ENCODE measurements around a stretch of chr20.

DNA sequence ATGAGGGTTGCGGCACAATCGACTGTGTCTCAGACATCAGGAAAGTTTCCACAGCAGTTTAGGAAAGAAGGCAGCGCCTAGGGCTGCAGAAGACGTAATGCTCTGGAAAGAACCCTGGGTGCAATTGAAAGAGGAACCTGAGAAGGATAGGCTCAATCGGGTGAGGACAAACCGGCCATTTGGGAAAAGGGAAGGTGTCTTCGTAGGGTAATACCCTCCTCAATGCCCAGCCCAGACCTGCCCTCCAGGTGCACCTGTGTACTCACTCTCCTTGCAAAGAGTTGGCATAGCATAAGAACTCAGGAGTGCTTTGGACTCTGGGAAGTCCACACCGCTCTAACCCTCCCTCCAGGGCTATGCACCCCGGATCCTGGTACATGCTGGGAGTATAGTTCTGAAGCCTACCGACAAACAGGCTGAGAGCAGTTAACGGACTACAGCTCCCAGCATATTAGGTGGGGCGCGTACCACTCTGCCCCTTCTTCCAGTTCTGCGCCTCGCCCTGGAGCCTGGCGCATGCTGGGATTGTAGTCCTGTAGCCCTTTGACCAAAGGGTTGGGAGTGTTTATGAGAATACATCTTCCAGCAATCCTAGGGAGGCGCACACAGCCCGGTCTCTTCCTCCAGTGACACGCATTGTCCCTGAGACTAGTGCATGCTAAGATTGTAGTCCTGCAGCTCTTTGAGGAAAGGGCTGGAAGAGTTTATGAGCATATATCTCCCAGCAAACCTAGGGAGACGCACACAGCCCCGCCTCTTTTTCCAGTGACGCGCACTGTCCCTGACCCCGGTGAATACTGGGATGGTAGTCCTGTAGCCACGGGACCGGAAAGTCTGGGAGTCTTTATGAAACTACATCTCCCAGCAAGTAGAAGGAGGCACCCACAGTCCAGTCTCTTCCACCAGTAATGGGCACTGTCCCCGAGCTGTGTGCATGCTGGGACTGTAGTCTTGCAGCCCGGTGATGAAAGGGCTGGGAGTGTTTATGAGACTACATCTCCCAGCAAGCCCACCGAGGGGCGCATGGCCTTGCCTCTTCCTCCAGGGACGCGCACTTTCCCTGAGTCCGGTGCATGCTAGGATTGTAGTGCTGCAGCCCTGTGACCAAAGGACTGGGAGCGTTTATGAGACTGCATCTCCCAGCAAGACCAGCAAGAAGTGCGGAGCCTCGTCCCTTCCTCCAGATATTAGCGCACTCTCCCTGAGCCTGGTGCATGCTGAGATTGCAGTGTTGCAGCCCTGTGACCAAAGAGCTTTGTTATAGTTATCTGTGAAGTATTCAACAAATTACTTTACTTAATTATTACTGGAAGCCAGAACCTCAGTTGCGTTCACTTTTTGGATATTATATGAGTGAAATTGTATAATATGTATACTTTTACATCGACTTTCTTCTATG, 1812.3 kb upstream of the DEFB115 start:
- PRO-cap, 7 experiments: peak in 2 of 7 experiments; most common plus-strand start position 1,195 of the sequence (in 2); most common minus-strand start position 910 of the sequence (in 1)
- RAMPAGE, long total RNA, 2 experiments: no peak in any of the 2 experiments

DNA sequence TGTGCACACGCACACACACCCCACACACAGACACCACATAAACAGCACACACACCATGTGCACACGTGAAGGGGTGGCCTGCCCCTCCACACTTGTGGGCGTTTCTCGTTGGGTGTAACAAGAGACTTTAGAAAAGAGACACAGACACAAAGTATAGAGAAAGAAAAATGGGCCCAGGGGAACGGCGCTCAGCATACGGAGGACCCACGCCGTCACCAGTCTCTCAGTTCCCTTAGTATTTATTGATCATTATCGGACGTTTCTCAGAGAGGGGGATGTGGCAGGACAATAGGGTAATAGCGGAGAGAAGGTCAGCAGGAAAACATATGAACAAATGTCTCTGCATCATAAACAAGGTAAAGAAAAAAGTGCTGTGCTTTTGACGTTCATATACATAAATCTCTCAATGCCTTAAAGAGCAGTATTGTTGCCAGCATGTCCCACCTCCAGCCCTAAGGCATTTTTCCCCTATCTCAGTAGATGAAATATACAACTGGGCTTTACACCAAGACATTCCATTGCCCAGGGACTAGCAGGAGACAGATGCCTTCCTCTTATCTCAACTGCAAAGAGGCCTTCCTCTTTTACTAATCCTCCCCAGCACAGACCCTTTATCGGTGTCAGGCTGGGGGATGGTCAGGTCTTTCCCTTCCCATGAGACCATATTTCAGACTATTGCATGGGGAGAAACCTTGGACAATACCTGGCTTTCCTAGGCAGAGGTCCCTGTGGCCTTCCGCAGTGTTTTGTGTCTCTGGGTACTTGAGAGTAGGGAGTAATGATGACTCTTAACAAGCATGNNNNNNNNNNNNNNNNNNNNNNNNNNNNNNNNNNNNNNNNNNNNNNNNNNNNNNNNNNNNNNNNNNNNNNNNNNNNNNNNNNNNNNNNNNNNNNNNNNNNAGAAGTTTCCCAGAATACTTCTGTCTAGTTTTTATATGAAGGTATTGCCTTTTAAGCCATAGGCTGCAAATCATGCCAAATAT, 1373.2 kb upstream of the DEFB115 start:
- PRO-cap, 7 experiments: no peak in any of the 7 experiments
- RAMPAGE, long total RNA, 2 experiments: no peak in any of the 2 experiments

- PRO-cap, 7 experiments: peak in 7 of 7 experiments; most common plus-strand start chr20:30377207 (in 7); most common minus-strand start chr20:30377053 (in 7)
- RAMPAGE, long total RNA, 2 experiments: start-site peak on the plus strand in 1 of 2 experiments, at chr20:30377162-30377235 at its widest, 135 reads per replicate
Observed at GRCh38 chr20:30376710-30377697, 880.5 kb upstream of the DEFB115 start.

GRCh38 chr20:31608961-31609332, 3.9 kb downstream of the ID1 start:
- PRO-cap, 7 experiments: no peak in any of the 7 experiments
- RAMPAGE, long total RNA, 2 experiments: no peak in any of the 2 experiments

DNA sequence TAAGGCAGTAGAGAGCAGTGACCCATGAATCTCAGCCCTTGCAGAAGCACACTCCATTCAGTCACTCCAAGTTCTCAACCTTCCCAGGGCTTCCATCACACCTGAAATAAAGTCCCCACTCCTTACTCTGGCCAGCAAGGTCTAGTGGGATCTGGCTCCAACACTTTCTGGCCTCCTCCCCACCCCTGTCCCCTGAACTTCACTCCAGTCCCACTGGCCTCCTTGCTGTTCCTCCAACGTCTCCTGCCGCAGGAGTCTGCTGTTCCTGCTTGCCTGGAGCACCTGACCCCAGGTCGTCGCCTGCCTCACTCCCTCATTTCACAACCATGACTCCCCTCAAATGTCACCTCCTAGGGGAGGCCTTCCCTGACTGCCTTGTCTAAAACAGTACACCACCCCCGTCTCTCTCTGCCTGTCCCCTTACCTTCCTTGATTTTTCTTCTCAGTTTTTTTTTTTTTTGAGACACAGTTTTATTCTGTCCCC, 30.2 kb downstream of the COX4I2 start:
- PRO-cap, 7 experiments: no peak in any of the 7 experiments
- RAMPAGE, long total RNA, 2 experiments: no peak in any of the 2 experiments

- PRO-cap, 7 experiments: no peak in any of the 7 experiments
- RAMPAGE, long total RNA, 2 experiments: no peak in any of the 2 experiments
Observed at GRCh38 chr20:31716665-31717577, 5.7 kb downstream of the BCL2L1 start.

DNA sequence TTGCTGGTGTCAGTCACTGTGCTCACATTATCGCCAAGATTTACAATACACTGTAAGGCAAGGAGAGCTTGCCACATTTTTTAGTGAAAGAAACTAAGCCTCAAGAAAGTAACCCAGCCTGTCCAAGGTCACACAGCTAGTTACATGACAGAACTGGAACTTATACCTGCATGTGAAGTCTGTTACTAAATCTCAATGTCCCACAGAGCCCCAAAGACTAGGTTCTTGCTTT, 2.1 kb downstream of the BCL2L1 start:
- PRO-cap, 7 experiments: no peak in any of the 7 experiments
- RAMPAGE, long total RNA, 2 experiments: no peak in any of the 2 experiments

- PRO-cap, 7 experiments: peak in 3 of 7 experiments; most common plus-strand start chr20:31812660 (in 1); most common minus-strand start chr20:31812513 (in 2)
- RAMPAGE, long total RNA, 2 experiments: no peak in any of the 2 experiments
Observed at GRCh38 chr20:31812187-31812800, 6.9 kb upstream of the MYLK2 start.

DNA sequence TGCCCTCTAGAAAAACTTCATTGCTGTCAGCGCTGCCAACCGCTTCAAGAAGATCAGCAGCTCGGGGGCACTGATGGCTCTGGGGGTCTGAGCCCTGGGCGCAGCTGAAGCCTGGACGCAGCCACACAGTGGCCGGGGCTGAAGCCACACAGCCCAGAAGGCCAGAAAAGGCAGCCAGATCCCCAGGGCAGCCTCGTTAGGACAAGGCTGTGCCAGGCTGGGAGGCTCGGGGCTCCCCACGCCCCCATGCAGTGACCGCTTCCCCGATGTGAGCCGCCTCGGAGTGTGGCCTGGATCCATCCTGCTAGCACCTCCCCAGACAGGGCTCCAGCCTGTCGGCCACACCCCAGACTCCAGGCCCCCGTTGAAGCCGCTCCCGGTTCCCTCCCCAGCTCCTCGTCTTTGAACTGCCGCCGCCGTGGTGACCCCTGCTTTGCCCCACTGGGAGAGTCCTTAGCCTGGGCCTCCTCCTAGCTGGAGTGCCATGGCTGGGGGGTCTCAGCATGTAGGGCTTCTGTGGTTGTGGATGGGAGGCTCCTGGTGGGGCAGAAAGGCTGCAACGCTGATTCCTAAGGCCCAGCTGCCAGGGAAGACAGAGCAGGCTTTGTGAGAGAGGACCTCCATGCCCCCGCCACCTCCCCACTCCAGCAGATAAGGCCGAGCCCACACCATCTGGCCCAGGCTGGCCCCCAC, 11.6 kb downstream of the FOXS1 start:
- PRO-cap, 7 experiments: no peak in any of the 7 experiments
- RAMPAGE, long total RNA, 2 experiments: no peak in any of the 2 experiments

DNA sequence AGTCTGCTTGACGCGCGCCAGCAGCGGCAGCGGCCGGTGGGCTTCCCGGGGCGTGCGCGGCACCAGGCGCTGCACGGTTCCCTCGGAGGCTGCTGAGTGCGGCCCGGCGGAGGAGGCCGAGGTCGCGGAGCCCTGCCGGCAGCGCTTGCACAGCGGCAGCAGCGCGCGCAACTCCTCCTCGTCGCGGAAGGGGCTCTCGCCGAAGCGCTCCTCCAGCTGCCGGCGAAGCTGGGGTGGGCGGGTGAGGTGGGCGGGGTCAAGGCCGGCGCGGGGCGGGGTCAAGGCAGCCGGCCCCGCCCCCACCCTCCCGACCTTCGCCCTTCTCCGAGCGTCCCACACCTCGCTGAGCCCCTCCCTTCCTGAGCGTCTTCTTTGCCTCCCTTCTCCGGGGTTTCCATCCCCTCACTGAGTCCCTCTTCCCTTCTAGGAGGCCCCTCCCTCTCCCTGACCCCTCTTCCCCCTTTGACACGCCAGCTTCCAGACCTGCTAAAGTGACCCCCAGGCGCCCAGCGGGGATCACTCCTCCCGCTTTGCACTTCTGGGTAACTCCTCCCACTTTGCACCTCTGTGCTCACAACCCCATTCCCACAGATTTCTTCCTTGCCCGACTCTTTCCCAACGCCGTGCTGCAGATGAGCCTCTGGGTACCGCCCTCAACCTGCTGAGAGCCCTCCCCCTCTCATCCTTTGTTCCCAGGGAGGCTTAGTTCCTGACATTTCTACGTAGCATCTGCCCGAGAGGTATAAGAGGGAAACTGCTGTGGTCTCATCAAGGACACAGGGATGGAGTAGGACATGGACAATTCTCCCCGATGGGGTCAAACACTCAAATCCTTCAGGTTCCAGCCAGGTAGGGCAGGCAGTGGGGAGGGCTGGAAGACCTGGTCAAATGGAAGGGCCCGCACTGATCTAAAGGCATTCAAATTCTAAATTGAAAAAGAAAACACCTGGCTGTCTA, 8.6 kb downstream of the DUSP15 start:
- PRO-cap, 7 experiments: peak in 7 of 7 experiments; most common plus-strand start position 338 of the sequence (in 1); most common minus-strand start position 190 of the sequence (in 6)
- RAMPAGE, long total RNA, 2 experiments: no peak in any of the 2 experiments

GRCh38 chr20:32091815-32092388, 17.6 kb upstream of the TM9SF4 start:
- PRO-cap, 7 experiments: no peak in any of the 7 experiments
- RAMPAGE, long total RNA, 2 experiments: no peak in any of the 2 experiments

DNA sequence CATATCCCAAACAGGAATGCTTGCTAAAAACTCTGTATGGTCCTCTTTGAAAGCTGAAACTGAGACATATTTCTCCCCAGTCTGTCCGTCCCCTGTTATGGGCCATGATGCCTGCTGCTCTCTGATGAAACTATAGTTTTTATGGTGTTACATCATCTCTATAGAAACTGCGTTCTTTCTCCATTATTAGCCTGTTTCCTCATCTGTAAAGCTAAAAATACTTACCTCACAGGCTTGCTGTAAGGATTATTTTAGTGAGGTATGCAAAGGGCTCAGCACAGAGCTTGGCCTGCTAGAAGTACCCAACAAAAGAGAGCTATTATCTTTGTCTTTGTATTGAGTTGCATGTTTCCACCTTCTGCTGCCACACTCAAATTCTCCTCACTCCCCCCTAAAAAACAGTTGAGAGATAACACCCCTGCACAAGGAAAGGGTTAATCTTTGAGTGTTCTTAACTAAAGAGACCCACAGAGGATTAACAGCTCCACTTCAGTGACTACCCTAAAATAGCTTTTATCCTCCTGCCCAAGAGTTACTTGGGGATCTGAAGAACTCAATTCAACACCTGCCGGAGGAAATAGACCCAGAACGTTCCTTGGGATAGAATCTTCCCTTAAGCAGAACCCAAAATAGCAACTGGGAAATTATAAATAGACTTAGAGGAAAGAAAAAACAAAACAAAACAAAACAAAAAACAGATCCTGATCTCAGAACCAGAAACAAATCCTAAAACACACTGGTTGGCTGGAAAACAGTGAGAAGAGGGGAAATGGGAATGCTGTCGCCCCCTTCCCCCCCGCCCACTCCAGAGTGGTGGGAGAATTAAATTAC, 1.9 kb downstream of the PLAGL2 start:
- PRO-cap, 7 experiments: no peak in any of the 7 experiments
- RAMPAGE, long total RNA, 2 experiments: no peak in any of the 2 experiments

DNA sequence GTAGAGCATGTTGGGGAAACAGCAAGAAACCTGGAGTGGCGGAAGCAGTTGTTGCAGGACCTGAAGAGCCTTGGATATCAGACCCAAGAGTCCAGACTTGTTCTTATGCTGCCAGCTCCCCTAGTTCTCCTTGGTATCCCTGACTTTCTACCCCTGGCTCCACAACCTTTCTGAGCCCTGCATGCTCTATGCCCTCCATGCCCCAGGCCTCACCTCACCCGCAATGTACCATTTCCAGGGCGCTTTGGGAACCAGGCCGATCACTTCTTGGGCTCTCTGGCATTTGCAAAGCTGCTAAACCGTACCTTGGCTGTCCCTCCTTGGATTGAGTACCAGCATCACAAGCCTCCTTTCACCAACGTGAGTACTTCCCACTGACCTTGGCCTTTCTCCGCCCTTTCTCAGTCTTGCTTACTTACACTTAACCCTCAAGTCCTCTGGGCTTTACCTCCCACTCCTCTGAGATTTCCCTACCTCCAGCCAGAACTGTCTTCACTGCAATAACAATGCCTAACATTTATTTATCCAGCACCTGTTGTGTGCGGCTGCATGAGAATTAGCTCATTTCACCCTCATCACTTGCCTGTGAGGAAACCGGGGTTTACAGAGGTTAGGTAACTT, 2.3 kb downstream of the POFUT1 start:
- PRO-cap, 7 experiments: no peak in any of the 7 experiments
- RAMPAGE, long total RNA, 2 experiments: no peak in any of the 2 experiments

DNA sequence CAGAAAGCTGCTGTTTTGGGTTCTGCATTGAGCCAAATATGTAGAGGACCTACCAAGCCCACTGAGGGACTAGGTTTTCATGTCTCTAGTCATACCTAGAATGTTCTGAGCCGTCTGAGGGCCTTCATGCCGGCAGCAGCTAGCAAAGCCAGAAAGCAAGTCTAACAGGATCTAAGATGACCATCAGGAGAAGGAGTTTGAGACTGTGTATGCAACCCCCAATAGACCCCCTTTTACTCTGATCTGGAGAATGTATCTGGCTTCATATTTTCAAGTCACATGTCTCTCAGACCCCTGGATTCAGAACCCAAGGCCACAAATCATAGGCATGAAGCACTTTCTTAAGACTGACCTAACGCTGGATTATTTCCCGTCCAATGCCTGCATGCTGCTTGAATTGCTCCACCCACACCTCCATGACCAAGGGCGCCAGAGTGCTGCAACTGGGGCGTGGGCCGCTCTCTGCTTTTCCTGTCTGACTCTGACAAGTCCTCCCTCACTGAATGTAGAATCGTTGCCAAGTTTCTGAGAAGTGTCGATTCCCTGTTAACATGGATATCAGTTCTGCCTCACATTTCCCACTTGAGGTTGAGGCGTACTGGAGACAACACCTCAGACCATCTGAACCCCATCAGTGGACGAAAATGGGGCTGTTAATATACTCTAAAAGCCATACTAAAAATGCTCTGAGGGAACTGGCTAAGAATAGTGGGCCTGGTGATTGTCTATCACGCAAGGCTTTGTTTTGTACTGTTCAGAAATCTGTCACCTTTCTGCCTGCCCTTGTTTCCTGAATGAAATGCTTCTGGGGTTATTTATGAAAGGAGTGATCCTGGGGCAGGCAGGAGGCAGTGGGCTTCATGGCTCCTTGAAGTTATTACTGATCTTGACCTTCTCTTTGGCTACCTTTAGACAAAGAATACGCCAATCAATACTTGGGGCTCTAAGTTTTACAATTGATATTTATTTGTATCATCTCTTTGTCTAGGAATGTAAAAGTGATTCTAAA, 23.9 kb upstream of the ASXL1 start:
- PRO-cap, 7 experiments: no peak in any of the 7 experiments
- RAMPAGE, long total RNA, 2 experiments: no peak in any of the 2 experiments

DNA sequence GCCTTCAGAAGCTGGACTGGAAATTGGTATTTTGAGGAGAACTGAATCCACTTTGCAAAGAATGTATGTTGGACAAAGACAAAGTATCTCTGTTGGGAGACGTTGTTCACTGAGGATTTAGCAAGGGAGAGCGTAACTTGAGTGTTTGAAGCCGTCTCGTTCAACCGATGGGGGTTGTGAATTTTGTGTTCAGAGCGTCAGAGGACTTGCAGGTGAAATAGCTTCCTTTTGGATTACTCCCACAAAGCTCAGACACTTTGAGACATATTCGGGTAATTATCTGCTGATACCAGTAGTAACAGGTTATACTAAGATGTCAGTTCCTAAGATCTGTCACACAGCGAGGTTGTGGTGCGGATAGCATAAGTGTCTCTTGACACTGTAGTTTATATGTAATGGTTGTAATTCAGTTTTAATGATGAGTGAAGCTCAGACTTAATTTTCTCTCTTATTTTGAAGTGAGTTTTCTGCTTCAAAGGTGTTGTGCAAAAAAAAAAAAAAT, 1.5 kb downstream of the ASXL1 start:
- PRO-cap, 7 experiments: no peak in any of the 7 experiments
- RAMPAGE, long total RNA, 2 experiments: no peak in any of the 2 experiments

- PRO-cap, 7 experiments: peak in 1 of 7 experiments; most common minus-strand start chr20:32360130 (in 1)
- RAMPAGE, long total RNA, 2 experiments: no peak in any of the 2 experiments
Observed at GRCh38 chr20:32360082-32360558, 2.0 kb downstream of the ASXL1 start.

DNA sequence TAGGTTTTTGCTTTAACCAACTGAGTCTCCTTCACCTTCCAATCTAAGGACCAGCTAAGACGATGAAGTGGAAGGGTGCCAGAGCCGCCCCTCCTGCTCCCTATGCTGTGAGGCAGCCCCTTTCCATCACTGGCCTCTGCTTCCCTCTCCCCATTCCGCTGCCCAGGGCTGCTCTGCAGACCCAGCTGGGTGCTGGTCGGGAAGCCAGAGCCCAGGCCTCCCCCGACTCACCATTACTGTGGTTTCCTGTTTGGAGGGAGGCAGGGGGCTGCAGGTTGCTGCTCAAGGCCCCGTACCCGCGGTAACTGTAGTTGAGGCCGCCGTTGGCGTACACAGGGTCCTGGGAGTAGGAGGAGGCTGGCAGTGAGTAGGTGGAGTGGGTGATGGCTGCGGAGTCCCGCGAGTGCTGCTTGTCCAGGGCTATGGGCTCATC, 93.9 kb downstream of the ASXL1 start:
- PRO-cap, 7 experiments: no peak in any of the 7 experiments
- RAMPAGE, long total RNA, 2 experiments: no peak in any of the 2 experiments

- PRO-cap, 7 experiments: no peak in any of the 7 experiments
- RAMPAGE, long total RNA, 2 experiments: no peak in any of the 2 experiments
Observed at GRCh38 chr20:32452985-32454012, 95.2 kb downstream of the ASXL1 start.

GRCh38 chr20:32465224-32466093, 107.3 kb downstream of the ASXL1 start:
- PRO-cap, 7 experiments: no peak in any of the 7 experiments
- RAMPAGE, long total RNA, 2 experiments: no peak in any of the 2 experiments

DNA sequence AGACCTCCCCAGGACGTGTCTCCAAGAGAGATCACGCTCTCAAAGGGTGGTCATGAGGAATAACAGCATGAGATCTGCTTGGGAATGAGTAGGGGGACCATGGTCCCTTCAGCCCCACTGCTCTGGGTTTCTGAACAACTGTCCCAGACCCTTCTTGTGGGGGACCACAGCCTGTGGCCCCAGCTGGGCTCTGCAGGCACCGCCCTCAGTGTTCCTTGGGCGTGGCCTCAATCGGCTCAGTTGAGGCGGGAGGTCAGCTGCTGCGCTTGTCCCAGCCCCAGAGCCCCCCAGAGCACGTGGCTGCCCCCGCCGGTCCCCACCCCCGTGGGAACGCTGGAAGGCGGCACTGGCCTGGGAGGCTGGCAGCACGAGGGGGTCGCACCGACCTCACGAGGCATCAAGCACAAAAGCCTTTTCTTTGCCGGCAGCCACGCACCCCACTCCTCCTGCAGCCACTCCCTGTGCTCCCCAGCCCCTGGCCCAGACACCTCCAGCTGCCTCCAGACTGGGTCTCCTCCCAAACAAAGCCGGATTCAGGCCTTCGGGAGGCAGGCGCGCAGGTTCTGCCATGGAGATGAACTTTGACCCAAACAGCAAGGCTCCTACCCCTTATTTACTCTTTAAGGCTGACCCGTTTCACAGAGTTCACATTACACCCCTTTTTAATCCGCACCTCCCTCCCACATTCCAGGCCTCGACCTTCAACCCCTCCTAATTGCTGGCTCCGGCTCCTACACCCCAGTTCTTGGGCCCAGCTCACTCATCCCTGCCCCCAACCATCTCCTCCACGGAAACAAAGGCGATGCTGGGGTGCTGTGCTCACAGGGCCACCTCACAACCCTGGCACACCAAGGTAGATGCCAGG, 111.8 kb downstream of the NOL4L start:
- PRO-cap, 7 experiments: no peak in any of the 7 experiments
- RAMPAGE, long total RNA, 2 experiments: no peak in any of the 2 experiments